Duodenum (tissue), 1 donor: Measurements from ENCODE around the gene SPDYE13.

DNA sequence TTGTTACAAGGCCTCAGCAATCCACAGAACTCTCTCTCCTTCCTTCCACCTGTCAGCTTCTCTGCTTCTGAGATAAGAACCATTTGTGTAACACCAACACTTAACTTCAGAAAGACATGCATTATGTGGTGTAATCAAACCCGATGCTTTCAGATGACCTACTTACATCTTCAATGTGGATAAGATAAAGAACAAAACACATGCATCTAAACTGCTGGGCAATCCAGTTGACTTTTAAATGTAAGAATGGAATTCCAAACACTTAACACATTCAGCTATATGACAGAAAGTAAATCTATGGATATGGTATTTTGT lies 13.1 kb upstream of the LAT2 start:
- PRO-cap = no peak

- PRO-cap = no peak
Observed at GRCh38 chr7:74220576-74221312, 10.9 kb downstream of the LAT2 start.

DNA sequence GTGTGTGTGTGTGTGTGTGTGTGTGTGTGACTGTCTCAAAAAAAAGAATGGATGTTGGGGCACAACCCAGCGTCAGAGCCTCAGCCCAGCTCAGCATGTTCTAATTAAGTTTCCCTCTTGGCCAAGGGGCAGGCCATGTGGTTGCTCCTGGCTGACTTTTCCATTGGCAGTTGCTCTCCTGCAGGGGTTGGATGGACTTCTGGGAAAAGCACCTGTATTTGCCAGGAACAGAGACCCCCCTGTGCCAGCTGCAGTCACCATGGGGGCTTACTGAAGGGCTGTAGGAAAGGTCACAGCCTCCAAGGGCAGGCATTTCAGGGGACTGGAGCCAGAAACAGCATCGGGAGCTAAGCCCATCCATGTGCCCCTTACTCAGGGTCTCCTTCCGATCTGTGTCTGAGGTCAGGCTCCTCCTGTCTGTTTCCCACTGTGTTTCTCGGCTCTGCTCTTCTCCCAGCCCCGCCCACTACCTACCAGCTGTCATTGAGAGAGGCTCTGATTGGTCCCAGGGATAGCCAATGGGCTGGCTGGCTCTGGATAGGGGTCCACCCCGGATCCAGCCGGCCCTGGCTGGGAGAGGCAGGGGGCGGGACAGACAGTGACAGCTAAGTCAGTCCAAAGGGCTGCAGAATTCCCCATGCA lies 75.9 kb downstream of the CLIP2 start:
- PRO-cap = no peak

DNA sequence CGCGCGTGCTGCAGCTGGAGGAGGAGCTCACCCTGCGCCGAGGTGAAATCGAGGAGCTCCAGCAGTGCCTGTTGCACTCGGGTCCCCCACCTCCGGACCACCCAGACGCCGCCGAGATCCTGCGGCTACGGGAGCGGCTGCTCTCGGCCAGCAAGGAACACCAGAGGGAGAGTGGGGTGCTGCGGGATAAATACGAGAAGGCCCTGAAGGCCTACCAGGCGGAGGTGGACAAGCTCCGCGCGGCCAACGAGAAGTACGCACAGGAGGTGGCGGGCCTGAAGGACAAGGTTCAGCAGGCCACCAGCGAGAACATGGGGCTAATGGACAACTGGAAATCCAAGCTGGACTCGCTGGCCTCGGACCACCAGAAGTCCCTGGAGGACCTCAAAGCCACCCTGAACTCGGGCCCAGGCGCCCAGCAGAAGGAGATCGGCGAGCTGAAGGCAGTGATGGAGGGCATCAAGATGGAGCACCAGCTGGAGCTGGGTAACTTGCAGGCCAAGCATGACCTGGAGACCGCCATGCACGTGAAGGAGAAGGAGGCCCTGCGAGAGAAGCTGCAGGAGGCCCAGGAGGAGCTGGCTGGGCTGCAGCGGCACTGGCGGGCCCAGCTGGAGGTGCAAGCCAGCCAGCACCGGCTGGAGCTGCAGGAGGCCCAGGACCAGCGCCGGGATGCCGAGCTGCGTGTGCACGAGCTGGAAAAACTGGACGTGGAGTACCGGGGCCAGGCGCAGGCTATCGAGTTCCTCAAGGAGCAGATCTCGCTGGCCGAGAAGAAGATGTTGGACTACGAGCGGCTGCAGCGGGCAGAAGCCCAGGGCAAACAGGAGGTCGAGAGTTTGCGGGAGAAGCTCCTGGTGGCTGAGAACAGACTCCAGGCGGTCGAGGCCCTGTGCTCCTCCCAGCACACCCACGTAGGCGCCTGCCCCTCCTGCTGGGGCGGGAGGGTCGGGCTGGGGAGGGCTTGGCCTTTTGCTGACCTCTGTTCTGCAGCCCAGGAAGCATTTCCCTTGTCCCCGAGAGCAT lies 77.5 kb upstream of the GTF2IRD1 start:
- PRO-cap = no peak

GRCh38 chr7:74435056-74435673 lies 18.5 kb upstream of the GTF2IRD1 start:
- PRO-cap = no peak

DNA sequence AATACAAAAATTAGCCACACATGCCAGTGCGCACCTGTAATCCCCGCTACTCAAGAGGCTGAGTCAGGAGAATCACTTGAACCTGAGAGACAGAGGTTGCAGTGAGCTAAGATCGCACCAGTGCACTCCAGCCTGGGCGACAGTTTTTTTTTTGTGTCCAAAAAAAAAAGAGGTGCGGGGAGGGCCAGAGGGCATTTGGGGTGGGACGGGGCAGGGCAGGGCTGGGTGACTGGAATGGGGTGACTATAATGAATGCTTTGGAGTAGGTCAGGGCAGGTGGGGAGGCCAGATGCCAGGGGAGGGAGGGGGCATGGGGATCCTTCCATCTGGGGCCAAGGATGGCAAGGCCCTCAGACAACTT lies 23.5 kb downstream of the GTF2IRD1 start:
- PRO-cap = no peak

DNA sequence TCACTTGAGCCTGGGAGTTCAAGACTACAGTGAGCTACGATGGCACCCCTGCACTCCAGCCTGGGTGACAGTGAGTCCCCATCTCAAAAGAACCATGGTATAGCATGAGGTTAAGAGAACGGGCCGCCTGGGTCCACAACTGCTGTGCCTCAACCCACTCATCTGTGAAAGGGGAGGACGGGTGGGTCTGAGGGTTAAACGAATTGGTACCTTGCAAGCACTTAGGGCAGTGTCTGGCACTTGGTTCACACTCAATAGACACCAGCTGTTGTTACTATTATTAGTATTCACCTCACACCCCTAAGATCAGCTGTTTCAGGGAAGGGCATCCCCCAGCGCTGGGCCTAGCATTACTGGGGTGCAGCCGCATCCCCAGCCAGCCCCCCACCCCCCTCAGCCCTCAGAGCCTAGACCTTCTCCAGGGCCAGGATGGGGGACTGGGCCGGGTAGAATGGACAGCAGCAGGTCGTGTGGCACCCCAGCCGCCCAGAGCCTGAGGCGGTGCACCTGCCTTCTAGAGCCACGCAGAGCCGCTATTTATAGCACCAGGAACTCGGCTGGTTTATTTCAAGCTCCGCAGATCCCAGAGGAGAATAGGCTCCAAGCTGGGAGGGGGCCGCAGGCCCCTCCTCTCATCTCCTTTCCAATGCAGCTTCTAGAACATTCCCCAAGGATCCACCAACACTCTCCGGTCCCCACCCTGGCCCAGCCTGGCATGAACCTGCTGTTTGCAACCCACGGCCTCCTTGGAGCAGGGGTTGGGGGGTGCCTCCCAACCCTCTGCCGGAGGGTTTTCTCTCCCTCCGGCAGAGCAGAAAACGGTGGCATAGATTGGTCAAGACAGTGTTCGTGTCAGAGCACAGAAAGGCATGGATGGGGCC lies 60.5 kb downstream of the GTF2IRD1 start:
- PRO-cap = no peak

DNA sequence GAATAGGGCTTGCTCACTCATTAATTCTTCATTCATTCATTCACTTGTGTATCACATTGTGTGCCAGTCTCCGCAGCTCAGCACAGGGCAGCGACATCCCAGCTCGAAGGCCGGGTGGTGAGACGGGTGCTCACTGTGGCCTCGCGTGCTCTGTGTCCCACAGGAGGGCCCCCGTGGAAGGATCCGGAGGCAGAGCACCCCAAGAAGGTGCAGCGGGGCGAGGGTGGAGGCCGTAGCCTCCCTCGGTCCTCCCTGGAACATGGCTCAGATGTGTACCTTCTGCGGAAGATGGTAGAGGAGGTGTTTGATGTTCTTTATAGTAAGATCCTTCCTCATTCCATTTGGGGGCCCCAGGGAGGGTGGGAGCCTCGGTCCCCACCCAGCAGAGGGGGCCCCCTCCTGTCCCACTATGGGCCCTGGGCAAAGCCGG lies 61.6 kb downstream of the GTF2IRD1 start:
- PRO-cap = no peak

- PRO-cap = no peak
Observed at GRCh38 chr7:74589698-74590243, 67.7 kb upstream of the GTF2I start.

DNA sequence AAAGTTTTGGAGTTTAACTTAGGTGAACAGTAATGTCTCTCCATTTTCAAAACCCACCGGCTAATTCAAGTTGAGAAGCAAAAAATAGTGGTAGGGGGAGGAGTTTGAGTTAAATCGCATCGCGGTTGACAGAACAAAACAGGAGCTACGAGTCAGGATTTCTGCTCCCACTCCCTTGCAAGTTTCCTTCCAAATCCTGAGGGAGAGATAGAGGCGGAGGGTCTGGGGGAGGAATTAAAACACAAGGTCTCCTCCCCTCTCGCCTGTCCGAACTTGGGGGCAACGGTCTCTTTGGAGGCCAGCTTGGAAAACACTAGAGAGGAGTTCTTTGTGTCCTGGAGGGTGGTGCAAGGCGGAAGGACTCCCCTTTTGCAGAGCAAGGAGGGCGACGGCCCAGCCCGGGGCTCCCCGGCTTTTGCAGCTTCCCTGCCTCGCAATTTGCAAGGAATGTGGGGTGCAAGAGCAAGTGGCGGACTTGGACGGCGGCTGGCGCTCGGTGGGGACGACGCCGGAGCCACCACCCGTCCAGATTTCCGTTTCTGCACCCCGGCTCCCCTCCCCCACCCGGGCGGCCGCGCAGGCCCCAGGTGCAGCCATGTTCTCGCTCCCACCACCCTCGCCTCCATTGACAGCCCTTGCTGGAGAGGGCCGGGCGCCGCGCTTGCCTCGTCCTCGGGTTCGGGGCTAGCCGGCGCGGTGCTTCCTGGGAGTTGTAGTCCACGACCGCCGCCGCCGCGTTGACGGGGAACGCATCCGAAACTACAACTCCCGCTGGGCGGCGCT lies 492 bp upstream of the GTF2I start:
- PRO-cap = bidirectional peak, plus-strand start outside the sequence, minus-strand start at position 627 of the sequence

DNA sequence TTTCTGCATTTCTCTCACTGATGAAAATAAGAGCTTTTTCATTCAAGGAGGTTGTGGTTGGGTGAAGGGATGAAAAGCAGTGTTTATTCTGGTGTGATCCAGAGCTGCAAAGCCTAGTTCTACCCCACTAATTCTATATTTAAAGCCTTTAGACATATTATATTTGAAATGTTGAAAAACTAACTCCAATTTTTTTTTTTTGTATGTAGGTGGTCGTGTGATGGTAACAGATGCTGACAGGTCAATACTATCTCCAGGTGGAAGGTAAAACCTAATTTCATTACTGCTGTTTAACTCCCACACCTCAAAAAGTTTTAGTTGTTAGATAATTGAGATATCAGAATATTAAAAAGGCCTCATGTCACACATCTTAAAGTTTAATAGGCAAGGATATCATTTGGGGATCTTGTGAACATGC lies 47.4 kb downstream of the GTF2I start:
- PRO-cap = no peak

- PRO-cap = no peak
Observed at GRCh38 chr7:74724494-74724960, 49.3 kb upstream of the NCF1 start.

- PRO-cap = no peak
Observed at GRCh38 chr7:75166366-75166839, 74.0 kb downstream of the GTF2IRD2B start.

- PRO-cap = no peak
Observed at GRCh38 chr7:75280520-75281084, at the start of gene SPDYE13. SPDYE13 (plus strand) TSS chr7:75280790.

GRCh38 chr7:75418828-75419896 lies 23.7 kb downstream of the TRIM73 start:
- PRO-cap = no peak

- PRO-cap = no peak
Observed at GRCh38 chr7:75442418-75443284, 43.4 kb downstream of the POM121C start.

- PRO-cap = no peak
Observed at GRCh38 chr7:75514443-75515071, 22.4 kb downstream of the SPDYE5 start.

DNA sequence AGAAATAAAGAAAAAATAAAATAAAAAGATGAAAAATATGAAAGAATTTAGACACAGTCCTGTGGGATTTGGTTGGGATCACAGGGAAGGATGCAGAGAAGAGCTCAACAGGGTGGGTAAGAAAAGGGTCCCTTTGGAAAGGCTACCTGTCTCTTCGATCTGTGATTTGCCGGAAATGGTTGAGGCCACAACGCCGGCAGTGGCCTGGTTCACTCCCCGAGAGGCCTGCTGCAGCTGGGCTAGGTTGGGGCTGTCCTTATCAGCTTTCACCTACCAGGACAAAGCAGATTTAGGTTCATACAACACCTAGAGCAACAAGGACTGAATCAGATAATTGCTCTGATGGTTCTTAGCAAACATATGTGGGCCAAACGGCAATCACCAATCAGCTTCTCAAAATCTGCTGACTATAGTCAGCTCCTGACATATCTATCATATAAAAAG lies 50.6 kb downstream of the SPDYE5 start:
- PRO-cap = no peak

DNA sequence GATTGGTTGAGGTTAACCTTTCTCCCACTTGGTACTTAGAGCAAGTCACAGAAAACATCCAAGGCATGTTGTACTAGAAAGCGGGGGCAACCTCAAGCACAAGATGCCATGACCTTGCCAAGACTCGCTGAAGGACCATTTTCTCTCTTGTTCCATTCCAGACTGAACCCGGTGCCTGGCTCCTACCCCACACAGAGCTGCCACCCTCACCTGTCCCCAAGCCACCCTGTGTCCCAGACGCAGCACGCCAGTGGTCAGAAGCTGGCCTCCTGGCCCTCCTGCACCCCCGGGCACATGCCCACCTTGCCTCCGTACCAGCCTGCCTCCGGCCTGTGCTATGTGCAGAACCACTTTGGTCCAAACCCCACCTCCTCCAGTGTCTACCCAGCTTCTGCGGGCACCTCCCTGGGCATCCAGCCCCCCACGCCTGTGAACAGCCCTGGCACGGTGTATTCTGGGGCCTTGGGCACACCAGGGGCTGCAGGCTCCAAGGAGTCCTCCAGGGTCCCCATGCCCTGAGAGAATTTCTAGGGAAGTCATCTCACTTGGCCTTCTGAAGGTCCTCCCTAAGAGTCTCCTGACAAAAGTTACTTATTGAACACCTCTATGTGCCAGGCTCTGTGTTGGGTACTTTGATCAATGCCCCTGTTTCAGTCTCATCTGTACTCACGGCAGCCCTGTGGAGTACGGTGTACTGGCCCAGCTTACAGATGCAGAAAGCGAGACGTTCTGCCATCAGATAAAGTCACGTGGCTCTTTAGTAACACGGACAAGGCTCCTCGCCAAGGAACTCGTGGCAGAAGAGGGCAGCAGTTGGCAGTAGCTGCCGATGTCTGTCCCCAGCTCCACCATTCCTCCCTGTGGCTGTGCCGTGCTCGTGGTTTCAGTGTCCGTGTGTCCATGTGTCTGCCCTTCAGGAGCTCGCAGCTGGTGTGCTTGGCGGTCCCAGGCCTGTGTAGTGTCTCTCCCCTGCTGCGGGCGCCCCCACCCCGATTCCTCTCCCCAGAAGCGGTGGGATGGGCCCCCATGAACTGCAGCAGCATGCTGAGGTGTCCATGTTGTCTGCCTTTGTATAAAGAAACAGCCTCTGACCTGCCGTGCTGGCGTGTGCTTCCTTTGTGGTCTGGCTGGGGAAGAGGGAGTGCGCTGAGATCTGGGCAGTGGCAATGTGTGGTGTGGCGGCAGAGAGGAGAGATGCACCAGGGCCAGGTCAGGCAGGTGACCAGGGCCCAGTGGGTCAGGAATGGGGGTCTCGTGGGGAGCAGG lies 9.4 kb downstream of the RHBDD2 start:
- PRO-cap = no peak

GRCh38 chr7:75988880-75990334 lies 5.0 kb downstream of the TMEM120A start:
- PRO-cap = no peak